ENCODE data around the genes METTL7A and SMAGP.

DNA sequence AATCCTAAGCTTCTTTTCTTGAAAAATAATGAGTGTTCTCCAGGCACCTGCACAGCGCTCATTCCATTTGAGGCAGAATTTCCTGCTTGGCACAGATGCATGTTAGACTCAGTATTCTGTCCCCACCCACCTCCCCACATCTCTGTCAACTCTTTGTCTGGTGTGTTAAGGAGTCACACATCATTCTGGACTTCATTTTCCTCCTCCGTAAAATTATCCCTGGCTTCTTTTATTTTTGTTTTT, 104.2 kb upstream of the ATF1 start:
- PRO-cap, result no peak
- RAMPAGE, long total RNA, result no peak

GRCh38 chr12:50691025-50691361, 72.9 kb upstream of the ATF1 start:
- PRO-cap, result no peak
- RAMPAGE, long total RNA, result no peak

DNA sequence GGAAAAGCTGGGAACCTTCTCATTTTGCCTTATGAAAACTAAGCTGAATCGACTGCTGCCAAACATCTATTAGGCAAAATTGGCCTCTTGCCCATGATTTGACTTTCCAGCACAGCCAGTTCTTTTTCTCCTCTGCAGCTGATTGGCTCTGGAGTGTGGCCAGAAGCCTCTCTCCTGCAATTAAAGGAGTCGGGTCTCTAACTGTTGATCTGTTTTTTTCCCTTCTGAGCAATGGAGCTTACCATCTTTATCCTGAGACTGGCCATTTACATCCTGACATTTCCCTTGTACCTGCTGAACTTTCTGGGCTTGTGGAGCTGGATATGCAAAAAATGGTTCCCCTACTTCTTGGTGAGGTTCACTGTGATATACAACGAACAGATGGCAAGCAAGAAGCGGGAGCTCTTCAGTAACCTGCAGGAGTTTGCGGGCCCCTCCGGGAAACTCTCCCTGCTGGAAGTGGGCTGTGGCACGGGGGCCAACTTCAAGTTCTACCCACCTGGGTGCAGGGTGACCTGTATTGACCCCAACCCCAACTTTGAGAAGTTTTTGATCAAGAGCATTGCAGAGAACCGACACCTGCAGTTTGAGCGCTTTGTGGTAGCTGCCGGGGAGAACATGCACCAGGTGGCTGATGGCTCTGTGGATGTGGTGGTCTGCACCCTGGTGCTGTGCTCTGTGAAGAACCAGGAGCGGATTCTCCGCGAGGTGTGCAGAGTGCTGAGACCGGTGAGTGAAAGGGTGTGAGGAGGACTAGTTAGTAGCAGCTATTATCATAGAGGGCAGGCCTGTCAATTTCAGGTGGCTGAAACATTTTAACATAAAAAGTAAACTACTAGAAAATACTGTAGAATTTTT, at the start of gene METTL7A:
TSS of gene METTL7A (plus strand) at position 208 of the 858 bp plus-strand sequence.
- PRO-cap, result unidirectional peak, plus-strand start at position 373 of the sequence
- RAMPAGE, long total RNA, result no peak

GRCh38 chr12:50934273-50935056, 9.7 kb downstream of the METTL7A start:
- PRO-cap, result no peak
- RAMPAGE, long total RNA, result no peak

DNA sequence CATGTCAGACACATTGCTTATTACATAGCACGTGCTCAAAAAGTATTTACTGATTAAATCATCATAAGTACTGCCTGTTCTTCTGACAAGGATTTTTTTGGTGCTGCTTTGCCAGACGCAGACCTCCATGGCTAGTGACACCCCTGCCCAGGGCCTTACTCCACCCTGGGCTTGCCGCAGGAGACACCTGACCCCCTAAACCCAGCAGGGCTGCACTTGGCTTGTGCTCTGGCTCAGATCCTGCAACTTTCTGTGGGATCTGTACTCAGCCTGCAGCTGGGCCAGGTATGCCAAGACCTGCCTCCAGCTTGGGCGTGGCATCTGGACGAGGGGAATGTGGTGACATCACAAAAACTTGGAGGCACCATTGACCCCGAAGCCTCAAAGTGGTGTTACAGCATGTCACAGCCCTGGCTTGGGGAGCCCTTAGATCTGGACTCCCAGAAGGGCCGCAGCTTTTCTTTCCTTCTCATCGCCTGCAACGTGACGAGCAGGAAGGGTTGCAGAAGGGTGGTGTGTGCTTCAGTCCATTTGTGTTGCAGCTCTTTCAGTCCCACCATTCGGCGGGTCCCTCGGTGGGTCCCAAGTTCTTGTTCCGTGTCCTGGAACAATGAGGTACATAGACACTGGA, 12.3 kb downstream of the METTL7A start:
- PRO-cap, result no peak
- RAMPAGE, long total RNA, result no peak

DNA sequence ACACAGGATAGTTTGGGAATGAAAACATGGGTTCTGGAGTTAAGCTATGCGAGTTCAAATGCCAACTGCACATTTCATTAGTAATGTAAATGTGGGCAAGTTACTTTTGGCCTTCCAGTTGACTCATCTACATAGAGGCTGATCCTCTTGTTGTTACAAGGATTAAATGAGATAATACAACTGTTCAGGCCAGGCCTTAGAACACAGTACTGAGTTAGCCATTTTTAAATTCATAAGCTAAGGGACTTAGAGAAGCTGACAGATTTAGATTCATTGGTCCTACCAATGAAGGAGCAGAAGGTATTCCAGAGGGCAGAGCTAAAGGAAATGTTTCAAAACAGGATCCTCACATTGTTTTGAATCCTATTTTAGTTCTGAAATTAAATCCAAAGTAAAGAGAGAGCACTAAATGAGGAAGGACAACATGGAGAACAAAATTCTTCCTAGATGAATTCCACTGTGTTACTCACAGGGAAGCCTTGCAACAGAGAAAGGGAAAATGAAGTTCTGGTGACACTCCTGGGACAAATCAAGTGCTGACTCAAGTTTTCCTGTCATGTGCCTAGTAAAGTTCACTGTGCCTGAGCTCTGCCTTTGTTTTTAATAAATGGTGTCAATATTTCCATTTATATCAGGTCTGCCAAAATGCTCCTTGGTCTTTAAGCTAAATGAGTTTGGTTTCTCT, 32.7 kb downstream of the HIGD1C start:
- PRO-cap, result no peak
- RAMPAGE, long total RNA, result no peak

GRCh38 chr12:51022395-51022919, 3.7 kb downstream of the SLC11A2 start:
- PRO-cap, result no peak
- RAMPAGE, long total RNA, result no peak

DNA sequence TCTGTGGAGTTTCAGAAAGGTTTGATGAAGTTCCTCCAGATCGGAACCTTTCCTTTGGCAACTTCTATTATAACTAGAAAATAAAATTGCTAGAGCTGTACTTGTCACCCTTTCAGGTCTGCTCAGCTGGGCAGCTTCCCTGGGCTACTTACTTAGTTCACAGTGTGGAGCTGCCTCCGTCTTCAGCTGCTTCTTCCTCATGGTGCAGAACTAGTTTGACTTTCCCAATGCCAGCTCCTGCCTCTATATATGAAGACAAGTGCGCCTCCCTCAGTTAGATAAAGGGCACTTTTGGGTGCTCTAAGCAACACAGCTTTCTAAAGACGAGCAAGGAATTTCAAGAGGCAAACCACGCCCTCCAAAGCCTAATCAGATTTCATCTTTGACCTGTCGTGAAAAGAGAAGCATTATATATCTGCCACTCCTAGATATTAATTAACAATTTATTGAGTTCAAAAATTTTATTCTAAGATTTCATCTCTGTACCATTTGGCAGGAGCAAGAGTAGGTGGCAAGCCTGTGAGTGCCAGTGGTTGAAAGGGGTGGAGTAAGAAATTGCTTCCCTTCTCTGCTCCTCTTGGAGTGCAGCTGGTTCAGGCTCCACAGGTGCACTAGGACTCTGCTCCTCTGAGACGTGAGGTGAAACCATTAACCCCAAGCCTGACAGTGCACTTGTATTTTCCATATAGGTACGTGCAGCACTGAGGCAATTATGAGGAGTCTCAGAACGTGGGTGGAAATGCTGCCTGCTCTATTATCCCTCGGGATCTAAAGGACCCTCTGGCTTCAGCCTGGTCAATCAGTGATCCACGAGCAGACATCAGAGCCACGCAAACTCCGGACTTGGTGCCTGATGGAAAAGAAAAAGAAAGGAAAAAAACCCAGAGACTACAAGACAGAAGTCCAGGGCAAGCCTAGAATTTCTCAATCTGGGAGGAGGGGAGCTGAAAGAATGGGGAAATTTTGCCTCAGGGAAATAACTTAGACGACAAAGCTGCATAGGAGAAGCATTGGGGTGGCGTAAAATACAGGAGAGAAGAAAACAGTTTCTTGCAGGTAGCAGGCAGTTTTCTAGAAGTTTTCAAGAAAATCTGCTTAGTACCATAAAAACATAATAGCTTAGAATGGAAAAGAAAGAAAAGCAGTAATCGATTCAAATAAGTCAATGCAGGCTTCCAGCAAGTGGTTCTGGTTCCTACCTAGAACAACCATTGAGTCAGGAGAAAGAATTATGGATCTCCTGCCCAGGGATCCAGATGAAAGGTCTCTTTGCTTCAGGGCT, 2.3 kb upstream of the SLC11A2 start:
- PRO-cap, result unidirectional peak, minus-strand start at position 217 of the sequence
- RAMPAGE, long total RNA, result no peak

- PRO-cap, result no peak
- RAMPAGE, long total RNA, result no peak
Observed at GRCh38 chr12:51171896-51172598, 888 bp downstream of the TFCP2 start.

GRCh38 chr12:51242065-51242780, 3.6 kb downstream of the DAZAP2 start:
- PRO-cap, result no peak
- RAMPAGE, long total RNA, result no peak

DNA sequence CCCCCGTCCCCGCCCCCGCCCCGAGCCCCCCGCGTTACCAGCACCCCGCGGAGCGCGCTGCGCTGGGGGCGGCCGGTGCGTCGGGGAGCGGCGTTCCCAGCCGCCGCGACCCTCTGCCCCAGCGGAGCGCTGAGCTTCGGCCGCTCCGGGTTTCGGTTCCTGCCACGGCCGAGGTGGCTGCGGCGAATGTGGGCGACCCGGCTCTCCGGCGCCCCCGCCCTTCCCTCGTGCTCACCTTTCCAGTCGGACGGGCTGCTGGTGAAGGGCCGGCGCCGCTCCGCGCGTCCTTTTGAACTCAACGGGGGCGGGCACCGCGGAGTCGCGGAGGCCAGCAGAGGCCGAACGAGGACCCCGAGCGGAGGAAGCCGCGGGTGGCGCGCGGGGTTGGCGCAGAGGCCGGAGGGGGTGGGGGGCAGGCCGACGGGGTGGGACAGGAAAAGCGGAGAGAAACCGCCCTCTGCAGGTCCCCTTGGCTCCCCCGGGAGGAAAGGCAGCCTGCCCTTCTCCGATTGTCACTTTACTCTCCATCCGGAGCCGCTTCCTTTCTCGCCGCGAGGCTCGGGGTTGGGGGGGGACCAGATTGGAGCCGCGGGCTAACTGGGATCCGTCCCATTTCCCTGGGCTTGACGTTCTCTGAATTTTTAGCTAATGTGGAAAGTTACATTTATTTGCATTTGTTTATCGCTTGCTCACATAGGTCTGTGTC, at the start of gene SMAGP:
TSS of gene SMAGP (minus strand) at position 395 of the 706 bp plus-strand sequence.
- PRO-cap, result no peak
- RAMPAGE, long total RNA, result no peak

DNA sequence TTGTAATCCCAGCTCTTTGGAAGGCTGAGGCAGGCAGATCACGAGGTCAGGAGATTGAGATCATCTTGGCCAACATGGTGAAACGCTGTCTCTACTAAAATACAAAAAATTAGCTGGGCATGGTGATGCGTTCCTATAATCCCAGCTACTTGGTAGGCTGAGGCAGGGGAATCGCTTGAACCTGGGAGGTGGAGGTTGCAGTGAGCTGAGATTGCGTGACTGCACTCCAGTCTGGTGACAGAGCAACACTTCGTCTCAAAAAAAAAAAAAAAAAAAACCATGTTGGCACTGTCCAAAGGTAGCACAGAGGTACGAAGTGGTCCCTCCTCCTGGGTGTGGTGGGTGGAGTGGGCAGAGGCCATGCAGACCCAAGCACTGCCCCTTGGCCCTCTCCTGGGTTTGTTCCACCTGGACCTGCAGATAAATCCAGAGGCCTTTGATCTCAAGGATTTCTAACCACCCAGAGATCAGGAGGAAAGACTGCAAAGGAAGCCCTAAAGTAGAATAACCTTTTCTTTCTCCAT, 8.6 kb upstream of the GALNT6 start:
- PRO-cap, result no peak
- RAMPAGE, long total RNA, result no peak

- PRO-cap, result no peak
- RAMPAGE, long total RNA, result no peak
Observed at GRCh38 chr12:51847773-51848258, 702 bp downstream of the FIGNL2 start.

DNA sequence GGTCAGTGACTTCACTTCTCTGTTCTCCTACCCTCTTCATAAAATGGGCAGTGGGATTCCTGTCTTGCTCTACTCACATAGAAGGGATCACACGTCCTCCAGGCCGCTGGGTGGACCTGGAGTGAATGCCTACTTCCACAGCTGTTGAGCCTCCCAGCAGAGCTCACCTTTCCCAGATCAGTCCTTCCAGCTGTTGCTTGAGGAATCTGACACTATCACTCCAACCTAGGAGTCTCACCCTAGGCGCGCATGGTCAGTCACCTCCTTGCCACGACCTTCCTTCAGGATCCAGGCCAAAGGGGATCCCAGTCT, 594 bp downstream of the ACVRL1 start:
- PRO-cap, result no peak
- RAMPAGE, long total RNA, result no peak

DNA sequence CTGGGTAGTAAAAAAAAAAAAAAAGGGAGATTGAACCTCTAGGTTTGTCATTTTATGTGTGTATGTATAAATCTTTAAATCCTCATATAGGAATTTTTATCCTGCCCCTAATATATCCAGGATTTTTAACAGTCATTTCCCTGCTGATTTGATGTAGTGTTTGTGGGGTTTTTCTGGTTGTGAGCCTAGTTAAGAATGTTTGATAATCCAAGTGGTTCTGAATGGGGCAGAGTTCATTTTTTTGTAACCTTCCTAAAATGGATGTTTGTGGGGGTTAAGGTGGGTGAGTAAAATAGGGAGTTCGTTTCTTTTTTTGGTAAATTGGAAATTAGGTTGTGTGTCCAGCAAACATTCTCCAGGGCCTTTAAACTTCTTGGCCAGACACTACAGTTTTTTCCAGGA, 2.1 kb downstream of the ACVR1B start:
- PRO-cap, result no peak
- RAMPAGE, long total RNA, result no peak

DNA sequence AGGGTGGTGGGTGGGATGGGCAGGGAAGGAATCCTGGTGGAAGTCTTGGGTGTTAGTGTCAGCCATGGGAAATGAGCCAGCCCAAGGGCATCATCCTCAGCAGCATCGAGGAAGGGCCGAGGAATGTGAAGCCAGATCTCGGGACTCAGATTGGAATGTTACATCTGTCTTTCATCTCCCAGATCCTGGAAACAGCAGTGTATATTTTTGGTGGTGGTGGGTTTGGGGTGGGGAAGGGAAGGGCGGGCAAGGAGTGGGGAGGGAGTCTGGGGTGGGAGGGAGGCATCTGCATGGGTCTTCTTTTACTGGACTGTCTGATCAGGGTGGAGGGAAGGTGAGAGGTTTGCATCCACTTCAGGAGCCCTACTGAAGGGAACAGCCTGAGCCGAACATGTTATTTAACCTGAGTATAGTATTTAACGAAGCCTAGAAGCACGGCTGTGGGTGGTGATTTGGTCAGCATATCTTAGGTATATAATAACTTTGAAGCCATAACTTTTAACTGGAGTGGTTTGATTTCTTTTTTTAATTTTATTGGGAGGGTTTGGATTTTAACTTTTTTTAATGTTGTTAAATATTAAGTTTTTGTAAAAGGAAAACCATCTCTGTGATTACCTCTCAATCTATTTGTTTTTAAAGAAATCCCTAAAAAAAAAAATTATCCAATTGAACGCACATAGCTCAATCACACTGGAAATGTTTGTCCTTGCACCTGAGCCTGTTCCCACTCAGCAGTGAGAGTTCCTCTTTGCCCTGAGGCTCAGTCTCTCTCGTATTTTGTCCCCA, 11.5 kb upstream of the TAMALIN start:
- PRO-cap, result no peak
- RAMPAGE, long total RNA, result no peak

DNA sequence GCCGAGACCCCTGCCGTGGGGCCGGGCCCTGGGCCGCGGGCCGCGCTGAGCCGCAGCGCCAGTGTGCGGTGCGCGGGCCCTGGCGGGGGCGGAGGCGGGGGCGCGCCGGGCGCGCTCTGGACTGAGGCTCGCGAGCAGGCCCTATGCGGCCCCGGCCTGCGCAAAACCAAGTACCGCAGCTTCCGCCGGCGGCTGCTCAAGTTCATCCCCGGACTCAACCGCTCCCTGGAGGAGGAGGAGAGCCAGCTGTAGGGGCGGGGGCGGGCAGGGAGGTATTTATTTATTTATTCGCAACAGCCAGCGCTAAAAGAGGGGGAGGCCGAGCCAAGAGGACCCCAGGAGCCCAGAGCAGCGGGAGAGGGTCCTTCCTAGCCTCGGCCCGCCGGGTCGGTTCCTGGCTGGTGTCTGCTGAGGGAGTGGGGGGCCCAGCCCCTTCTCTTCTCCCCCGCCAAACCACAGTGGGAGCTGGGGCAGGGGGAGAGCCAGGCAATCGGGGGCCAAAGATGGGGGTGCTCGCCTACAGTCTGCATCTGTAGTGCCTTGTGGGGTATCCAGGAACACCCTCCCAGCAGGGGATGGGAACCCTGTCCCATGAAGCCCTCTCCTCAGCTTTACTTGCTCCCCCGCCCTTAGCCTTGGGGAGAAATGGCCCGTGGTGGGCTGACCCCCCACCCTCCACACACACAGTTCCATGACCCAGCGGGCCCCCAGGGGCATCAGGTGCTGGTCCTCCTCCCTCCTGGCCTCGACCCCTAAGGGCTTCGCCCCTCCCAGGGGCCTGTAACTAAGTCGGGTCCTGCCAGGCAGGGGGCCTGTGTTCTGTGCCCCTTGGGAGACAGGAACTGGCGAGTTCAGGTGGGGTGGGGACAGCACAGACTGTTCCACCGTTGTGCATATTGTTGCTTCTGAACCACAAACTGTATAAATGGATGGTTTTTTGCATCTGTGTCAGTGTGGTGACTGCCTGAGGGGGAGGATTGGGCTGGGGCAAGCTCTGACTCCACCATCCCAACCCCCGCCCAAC, 8.5 kb downstream of the TAMALIN start:
- PRO-cap, result no peak
- RAMPAGE, long total RNA, result no peak

DNA sequence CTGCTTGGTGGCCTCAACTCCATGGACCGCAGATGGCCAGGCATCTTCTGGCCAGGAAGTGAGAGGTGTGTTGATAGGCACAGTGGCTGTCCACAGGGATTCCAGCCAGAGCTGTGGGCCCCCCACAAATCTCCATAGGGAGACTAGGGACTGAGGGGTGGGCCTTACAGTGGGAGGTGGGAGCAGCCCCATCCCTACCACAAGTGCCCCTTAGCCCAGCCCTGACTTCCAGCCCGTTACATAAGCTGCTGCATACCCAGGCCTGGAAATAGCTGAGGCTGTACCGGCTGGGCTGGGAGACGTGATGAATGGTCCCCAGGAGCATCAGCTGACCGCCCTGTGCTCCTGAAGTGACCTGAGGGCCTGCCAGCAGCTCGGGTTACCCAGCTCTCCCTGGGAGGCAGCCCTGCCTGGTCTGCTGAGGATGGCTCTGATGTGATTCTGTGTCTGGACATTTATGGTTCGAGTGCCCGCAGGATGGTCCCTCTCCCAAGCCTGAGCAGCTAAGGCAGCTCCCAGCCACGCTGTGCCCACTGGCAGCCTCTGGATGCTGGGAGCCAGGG, 20.3 kb downstream of the TAMALIN start:
- PRO-cap, result no peak
- RAMPAGE, long total RNA, result no peak

- PRO-cap, result no peak
- RAMPAGE, long total RNA, result no peak
Observed at GRCh38 chr12:52039315-52039726, 11.9 kb upstream of the NR4A1 start.

DNA sequence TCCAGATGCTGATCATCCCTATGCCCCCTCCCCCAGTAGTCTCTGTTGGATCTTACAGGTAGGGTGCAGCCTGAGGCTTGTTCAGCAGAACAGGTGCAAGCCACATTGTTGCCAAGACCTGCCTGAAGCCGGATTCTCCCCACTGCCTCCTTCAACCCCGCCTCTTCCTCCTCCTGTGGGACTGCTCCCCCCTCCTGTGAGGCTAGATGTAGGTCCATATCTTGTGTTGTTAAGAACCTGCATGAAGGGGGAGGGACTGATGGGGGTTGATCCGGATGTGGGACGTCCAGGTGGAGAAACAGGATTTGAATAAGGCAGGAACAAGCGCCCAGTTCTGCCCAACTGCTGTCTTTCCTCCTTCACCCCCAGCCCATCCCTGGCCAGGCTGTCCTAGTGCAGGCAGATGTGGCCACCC, 1.2 kb downstream of the NR4A1 start:
- PRO-cap, result no peak
- RAMPAGE, long total RNA, result no peak